ENCODE data around the gene BTG1.

DNA sequence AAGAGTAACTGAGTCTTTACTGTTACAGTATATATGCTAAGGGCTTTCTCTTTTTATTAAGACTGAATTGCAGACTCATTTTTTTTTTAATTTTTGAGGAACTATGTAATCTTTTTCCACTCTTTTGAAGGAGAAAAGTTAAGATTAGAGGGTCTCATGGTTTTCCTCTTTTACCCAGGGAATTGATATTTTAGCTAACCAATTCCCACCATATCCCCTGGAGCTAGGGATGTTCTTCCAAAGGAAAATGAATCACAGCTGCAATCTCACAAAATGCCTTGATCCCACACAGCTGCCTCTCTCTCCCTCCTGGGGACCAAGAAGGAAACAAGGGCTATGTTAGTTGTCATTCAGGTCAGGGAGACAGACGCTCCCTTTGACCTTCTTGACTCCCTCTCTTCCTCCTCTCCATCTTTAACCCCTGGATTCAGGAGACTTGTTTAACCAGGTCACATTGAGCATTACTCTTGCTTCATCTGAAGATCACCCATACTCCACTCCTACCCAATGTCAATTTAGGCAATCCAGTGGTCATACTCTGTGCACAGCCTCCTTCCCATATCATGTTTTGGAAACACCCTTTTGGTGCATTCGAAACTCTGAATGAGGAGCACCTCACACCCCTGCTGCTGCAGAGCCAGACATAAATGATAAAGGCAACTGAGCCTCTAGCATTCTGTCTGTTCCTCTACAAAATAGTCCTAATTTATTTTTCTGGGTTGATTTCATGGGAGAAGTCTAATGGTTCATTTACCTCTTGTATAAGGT is 9.4 kb downstream of the DCN start:
- RRBS: no CpG with 5 or more reads among the region's 2 CpGs

- RRBS: no CpG with 5 or more reads among the region's 3 CpGs
Observed at GRCh38 chr12:91181018-91181658, 1.5 kb downstream of the DCN start.

- RRBS: no CpG with 5 or more reads among the region's 3 CpGs
Observed at GRCh38 chr12:91250154-91250816, 67.7 kb upstream of the DCN start.

DNA sequence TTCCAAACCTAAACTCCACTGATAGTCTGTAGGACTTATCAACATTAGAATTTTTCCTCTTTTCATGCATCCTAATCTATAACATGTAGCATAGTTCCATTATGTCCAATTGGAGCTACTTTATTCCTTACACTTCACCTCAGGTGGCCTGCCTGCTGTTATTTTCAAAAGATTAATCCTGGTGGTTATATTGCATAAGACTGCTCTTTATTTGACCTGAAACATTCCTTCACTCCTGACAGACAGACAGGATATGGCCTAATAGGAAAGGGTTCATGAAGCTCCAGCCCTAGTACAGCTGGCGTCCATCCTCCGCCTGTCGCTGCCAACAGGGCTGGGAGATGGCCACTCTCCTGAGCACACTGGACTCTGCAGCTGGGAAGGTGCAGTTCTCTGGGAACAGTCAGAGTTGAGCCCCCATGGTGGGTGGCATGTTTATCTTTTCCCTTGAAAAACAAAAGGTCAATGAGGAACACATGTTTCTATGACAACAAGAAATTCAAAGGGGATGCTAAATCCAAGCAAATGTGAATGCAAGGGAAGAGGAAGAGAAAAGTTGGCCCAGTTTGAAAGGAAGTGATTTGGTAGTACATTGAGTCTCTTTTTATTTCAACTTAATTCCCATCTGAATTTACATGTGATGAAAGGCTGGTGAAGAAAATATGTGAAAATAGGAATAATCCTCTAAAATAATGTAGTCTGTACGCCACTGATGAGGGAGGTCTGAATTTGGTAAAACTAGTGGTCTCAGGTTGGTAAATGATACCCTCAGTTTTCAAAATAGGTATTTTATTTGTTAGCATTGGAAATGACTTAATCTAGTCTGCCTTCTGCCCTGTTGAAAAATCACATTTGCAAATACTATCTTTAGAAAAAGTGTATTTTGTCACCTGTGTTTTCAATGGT is 89.9 kb upstream of the DCN start:
- RRBS: no CpG with 5 or more reads among the region's 4 CpGs

DNA sequence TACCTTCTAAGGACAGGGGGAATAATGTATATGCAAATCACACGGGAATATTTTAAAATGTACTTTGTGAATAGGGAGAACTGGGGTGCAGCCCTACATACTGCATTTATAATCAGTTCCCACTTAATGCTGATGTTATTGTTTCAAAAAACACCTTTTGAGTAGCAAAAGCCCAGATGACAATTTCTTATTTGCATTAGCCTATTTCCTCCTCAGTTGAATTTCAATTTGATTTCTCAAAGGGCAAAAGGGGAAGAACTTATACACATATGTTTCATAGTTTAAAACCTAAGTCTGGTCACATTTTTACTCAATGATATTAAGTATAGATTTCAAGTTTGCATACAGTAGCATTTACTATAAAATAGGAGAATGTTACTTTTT is 367.6 kb downstream of the BTG1 start:
- RRBS: no CpG with 5 or more reads among the region's 1 CpG

GRCh38 chr12:91778885-91779350 is 366.7 kb downstream of the BTG1 start:
- RRBS: no CpG with 5 or more reads among the region's 5 CpGs

- RRBS: no CpG with 5 or more reads among the region's 6 CpGs
Observed at GRCh38 chr12:91870847-91871449, 274.7 kb downstream of the BTG1 start.

DNA sequence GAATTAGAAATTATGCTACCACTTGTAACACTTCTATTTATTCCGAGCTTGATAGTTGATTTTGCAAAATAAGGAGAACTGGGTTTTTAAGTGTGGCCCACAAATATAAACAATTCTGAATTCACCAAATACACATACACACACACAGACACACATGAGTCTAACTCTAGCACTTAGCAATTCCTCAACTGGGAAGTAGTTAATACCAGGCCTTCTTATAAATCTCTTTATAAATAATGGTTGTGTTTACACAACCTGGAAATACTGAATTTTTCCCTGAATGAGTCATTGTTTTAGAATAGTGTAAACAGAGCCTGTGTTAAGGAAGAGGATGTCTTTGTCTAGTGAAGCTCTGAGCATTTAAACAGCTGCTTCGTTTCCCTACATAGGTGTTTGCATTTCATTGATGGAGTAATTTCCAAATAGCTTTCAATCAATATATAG is 218.9 kb downstream of the BTG1 start:
- RRBS: no CpG with 5 or more reads among the region's 2 CpGs

DNA sequence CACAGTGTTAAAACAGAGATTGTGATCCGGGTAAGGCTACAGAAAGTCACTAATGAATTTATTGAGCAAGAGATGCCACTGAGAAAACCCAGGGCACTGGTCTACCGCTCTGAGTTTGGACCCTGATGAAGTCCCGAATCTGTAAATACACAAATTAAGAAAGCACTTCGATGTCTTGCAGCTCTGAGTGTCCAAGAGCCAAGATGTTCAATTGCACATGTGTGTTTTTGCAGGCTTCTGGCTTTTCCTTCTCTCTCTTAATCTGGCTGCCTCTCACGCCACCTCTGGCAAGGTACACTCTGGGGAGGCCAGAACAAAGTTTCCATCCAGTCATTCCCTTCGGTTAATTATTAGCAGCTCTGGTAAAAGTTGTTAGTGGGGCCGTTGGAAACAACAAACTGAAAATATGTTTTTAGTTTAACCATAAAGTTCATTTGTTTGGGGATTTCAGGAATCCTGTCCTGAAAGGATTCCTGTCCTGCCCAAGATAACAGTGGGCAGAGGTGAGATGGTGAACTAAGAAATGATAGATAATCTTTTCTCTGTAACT is 75.4 kb downstream of the BTG1 start:
- RRBS: no CpG with 5 or more reads among the region's 7 CpGs

- RRBS: no CpG with 5 or more reads among the region's 3 CpGs
Observed at GRCh38 chr12:92078078-92078780, 67.4 kb downstream of the BTG1 start.

DNA sequence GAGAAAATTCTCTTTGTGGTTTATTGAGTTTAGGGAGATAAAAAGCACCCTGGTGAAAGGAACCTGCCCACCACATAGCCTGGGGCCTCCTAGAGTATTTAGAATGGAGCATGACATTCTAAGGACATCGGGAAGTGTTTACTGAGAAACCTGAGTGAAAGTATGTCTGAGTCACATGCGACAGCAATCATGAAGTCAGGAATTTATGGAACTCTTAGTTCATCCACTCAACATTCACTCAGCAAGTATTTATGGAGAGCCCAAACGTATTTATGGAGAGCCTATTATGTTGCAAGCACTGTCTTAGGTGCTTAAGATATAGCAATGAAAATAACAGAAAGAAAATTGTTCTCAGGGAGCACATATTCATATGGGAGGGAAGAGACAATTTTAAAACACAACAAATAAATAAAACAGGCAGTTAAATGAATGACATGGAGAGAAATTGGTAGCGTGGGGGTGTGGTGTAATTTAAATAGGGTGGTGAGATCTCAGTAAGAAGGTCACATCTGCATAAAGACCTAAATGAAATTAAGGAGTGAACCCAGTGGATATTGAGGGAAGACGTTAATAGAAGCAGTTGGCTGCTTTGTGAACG is 65.0 kb downstream of the BTG1 start:
- RRBS: no CpG with 5 or more reads among the region's 6 CpGs

DNA sequence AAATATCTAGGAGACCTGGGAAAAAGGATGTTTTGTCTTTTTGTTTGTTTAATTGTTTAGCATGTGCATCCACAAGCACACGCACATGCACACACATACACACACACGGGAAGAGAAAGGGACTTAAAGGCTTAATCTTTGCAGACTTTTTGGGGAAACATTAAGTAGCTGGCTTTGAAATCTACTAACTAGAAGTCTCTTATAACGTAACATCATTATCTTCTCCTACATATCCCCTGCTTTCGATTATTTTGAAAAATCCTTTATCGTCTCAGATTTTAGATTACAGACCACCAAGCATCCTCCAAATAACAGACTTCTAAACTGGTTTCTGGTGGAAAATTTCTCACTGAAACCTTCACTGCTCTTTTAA is 37.5 kb downstream of the BTG1 start:
- RRBS: no CpG with 5 or more reads among the region's 5 CpGs

GRCh38 chr12:92138061-92138843 is 7.4 kb downstream of the BTG1 start:
- RRBS: no CpG with 5 or more reads among the region's 2 CpGs

- RRBS: no CpG with 5 or more reads among the region's 5 CpGs
Observed at GRCh38 chr12:92139436-92140441, 5.9 kb downstream of the BTG1 start.

DNA sequence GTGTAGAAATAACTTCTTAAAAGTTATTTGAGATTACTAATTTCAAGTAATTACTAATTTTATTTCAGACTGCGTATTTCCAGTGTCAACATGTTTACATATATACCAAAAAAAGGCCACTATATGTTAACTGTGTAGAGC is 3.5 kb downstream of the BTG1 start:
- RRBS: no CpG with 5 or more reads among the region's 1 CpG

- RRBS: no CpG with 5 or more reads among the region's 8 CpGs
Observed at GRCh38 chr12:92144214-92144571, 1.5 kb downstream of the BTG1 start.

DNA sequence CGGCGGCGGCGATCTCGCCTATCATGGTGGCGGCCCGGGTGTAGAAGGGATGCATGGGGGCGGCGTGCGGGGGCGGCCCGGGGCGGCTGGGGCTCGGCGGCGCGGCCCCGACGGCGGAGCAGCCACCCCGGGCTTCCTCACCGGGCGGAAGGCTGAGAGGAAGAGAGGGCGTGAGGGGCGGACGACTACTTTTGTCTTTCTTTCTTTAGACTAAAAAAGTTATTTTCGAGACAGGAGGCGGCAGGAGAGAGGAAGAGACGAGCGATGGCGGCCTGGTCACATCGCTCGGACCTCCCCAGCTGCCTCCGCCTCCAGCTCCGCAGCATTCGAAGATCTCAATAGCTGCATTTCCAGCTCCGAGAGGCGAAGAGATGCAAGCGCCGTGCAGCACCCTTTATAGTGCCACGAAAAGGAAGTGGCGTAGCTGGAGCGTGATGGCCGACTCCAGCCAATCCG is at the start of gene BTG1:
Gene BTG1 (minus strand): TSS at position 366 of the 456 bp plus-strand sequence.
- RRBS: 1% methylated on average over 14 of the region's 45 CpGs

GRCh38 chr12:92158771-92159503 is 13.3 kb upstream of the BTG1 start:
- RRBS: no CpG with 5 or more reads among the region's 6 CpGs